Colonic mucosa (tissue), 1 donor: Measurements from ENCODE around the gene PARVB.

- PRO-cap: no peak
Measured at GRCh38 chr22:43320738-43321268, 22.4 kb downstream of the SCUBE1 start.

GRCh38 chr22:43377880-43378212 is 34.0 kb upstream of the MPPED1 start:
- PRO-cap: no peak

DNA sequence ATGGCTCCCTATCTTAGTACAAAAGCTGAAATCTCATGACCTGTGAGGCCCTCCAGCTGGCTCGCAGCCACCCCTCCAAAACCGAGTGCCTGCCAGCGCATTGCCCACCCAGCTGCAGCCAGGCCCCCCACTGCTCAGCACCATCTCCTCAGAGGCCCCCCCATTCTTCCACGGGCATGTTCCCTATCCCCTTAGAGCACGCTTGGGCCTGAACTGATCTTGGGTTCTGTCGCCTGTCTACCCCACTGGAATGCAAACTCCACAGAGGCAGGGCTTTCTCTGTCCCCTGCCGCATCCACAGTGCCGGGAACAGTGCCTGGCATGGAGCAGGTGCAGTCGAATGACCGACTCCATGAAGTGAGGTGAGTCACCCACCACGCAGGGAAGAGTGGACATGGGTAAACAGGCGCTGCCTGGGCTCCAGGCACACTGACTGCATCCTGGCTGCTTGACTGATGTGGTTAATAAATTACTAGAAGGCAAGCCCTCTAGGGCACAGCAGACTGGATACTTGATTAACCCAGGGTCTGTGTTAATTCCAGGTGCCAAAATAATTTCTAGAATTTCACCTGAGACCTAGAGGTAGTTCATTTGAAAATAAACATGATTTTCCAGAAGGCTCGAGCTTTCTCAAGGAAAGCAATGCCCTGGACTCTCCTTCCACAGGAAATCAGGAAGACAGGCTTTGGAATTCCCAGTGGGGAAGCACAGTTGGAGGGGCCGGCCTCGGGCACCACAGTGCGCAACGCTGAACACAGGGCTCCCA is 11.5 kb upstream of the EFCAB6 start:
- PRO-cap: no peak

DNA sequence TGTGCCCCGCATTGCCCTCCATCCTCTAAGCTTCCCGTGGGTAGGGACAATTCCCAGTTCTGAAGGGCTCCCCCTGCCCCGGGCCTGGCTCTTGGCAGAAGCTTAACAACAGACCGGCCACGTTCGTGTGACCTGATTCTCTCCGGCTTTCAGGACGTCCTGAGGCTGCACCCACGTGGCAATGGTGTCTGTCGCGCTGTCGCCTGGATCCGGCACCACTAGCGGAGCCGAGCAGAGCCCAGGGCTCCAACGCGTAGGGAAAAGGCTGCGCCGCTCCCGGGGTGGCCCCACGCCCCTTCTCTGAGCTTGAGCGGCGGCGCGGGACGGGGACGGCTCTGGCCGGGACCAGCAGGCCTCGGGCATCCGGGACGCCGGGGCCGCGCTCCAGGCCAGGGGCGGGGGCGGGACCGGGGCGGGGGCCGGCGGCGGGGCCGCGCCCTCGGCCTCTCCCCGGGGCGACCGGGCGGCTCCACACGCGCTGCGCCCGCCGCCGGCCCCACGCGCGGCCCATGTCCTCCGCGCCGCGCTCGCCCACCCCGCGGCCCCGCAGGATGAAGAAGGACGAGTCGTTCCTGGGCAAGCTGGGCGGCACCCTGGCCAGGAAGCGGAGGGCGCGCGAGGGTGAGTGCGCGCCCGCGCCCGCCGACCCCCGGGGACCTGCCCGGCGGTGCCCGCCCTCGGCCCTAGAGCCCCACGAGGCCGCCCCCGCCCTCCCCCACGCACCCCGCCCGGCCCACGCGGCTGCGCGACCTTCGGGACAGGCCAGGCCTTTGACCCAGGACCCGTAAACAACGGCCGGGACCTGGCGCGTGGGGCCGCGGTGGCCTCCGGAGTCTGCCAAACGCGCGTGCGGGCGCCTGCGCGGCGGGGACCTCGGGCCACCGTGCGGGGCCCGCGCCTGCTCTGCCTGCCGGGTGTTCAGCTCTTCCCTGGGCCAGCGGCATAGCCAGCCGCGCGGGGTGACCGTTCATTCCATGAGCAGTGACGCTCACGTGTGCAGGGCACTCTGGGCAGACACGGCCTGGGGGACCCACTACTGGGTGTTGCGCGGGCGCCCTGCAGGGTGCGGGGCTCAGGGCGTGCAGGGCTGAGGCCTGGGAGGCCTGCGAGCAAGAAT is at the start of gene PARVB:
PARVB (plus strand) TSS at position 472 of the 1,117 bp plus-strand sequence.
- PRO-cap: bidirectional peak, plus-strand start at position 97 of the sequence, minus-strand start outside the sequence; bidirectional peak, plus-strand start at position 447 of the sequence, minus-strand start at position 337 of the sequence; unidirectional peak, minus-strand start at position 976 of the sequence

DNA sequence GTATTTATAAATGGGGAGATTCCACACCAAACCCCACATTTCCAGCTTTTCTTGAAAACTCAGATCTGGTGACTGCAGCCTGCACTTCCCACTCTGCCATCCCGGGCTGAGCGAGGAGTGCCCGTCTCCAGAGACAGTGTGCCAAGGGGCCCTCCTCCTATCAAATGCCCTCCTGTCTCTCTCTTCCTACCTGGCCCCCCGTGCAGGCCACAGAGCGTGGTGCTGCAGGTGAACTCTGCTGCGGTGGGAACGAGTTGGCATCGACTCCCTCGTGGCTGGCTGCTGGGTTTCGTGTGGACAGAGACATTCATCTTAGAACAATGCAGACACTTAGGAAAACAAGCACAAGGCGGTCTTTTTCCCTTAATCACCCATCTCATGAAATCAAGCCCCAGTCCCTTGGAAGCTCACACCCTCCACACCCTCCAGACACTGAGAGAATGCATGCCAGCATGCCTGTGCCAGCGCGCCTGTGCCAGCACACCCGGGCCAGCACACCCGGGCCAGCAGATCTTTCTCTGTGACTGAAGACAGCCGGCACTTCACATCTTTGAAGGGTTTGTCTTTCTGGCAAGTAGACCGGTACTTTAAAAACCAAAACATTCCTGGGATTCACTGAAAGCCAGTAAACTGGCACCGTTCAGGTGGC is 65.0 kb downstream of the PARVB start:
- PRO-cap: no peak

DNA sequence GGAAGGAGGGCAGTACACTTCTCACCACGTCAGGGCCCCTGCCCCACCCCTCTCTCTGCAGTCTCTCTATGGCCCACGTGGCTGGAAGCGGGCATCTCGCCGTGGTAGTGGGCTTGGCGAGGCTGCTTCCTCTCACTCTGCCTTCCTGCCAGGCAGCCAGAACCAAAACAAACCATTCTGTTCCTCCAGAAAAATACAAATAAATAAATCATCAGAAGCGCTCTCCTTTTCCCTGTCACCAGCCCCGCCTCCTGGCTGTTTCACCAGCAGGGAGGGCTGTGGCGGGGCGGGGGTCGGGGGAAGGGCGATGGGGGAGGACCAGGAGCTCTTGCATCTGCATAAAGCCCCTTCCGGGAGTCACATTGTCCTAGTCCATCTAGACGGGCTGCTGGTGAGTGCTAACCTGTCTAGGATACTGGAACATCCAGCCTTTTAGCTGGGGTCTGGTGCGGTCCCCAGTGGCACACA is 20.8 kb downstream of the SHISAL1 start:
- PRO-cap: no peak

DNA sequence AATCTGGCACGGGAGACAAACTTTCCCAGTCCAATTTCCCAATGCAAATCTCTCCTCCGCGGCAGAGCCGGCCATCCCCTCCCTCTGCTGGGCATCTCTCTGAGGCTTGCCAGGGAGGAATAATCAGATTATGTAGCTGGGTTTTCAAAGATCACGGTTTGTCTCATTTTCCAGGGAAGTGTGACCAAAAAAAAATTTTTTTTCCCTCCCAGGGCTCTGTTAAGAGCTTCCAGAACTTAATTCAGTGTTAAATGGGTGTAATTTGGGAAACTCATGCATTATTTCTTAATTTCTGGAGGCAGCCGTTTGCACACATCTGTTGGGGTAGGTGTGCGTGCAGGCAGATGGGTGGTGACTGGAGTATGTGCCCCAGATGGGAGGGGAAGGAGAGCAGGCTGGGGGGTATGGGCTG is 13.6 kb upstream of the SHISAL1 start:
- PRO-cap: no peak

GRCh38 chr22:44496727-44497996 is 871 bp downstream of the RTL6 start:
- PRO-cap: no peak

- PRO-cap: no peak
Measured at GRCh38 chr22:44638921-44639693, 62.9 kb upstream of the PRR5 start.

- PRO-cap: no peak
Measured at GRCh38 chr22:44658309-44658922, 43.6 kb upstream of the PRR5 start.

- PRO-cap: no peak
Measured at GRCh38 chr22:45169798-45170300, 6.1 kb downstream of the NUP50 start.

DNA sequence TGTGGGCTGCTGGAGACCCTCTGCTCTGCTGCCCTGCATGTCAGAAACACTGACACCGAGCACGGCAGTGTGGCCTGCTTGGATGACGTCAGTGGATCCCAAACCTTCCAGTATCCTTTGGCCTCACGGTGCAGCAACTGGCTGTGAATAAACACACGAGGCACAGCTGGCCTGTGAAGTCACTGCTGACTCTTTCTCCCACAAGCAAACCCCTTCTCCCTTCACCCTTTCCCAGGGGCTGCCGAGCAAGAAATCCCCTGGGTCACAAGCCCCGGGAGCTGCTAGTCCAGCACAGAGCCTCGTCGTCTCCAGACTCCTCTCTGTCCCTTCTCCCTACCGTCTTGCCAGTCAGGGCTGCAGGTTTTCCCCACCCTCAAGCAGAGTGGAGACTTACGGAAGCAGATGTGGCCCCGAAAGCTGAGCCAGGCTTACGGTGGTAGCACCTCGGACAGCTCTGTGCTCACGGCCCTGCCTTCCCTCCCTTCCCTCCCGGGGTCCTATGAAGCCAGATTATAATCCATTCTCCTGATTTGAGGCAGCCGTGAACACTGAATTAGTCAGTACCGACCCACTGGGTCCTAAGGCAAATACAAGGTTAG is 24.2 kb downstream of the KIAA0930 start:
- PRO-cap: no peak

GRCh38 chr22:45319066-45319905 is 9.6 kb downstream of the FAM118A start:
- PRO-cap: no peak

- PRO-cap: no peak
Measured at GRCh38 chr22:45336593-45337746, 27.2 kb downstream of the FAM118A start.

GRCh38 chr22:45527695-45528204 is 25.1 kb downstream of the FBLN1 start:
- PRO-cap: no peak

GRCh38 chr22:45551699-45551939 is 48.9 kb downstream of the FBLN1 start:
- PRO-cap: no peak

- PRO-cap: no peak
Measured at GRCh38 chr22:45552498-45553146, 49.9 kb downstream of the FBLN1 start.

DNA sequence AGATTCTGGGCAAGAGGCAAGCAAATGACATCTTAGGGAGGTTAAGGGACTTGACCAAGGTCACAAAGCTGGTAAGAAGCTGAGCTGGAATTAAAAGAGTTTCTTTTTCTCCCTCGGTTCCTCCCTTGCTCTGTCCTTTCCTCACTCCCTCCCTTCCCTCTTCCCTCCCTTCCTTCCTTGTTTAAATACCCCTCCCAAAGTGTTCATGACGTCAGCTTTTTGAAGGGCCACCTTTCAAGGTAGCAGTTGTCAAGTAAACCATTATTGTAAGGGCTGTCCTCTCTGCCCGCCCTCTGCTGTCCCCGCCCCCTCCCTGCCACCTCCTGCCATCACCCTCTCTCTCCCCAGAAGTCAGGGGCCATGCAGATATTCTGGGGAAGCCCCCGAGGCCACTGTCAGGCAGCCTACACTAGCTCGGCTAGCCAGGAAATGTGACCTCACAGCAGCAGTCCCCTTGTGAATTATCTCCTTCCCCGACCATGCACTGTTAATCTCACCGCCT is 42.3 kb upstream of the ATXN10 start:
- PRO-cap: unidirectional peak, minus-strand start at position 158 of the sequence

- PRO-cap: no peak
Measured at GRCh38 chr22:45638760-45639528, 32.7 kb upstream of the ATXN10 start.

DNA sequence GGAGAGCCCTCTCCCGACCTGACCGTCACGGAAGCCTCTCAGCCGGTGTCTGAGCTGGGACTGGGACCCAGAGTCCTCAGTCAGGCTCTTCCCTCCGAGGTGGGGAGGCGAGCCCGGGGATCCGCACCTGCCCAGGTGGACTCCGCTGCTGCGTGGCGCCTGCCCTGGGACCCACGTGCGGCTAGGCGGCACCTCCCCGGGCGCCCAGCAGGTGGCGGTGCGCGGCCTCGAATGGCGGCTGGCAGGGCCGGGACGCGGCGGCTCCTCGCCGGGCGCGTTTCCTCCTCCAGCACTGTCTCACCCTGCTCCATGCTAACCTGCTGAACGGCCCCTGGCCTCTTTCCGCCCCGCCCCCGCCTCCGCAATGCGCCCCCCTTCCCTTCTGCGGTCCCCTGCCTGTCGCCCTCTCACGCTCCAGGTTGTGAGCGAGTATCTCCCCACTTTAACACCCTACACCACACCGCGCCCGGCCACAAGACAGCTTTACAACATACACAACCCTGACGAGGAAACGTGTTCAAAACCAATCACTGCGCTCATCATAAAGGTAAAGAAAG is 26.0 kb upstream of the ATXN10 start:
- PRO-cap: no peak